Measurements from ENCODE around the genes KAZN, EFHD2 and DDI2.

DNA sequence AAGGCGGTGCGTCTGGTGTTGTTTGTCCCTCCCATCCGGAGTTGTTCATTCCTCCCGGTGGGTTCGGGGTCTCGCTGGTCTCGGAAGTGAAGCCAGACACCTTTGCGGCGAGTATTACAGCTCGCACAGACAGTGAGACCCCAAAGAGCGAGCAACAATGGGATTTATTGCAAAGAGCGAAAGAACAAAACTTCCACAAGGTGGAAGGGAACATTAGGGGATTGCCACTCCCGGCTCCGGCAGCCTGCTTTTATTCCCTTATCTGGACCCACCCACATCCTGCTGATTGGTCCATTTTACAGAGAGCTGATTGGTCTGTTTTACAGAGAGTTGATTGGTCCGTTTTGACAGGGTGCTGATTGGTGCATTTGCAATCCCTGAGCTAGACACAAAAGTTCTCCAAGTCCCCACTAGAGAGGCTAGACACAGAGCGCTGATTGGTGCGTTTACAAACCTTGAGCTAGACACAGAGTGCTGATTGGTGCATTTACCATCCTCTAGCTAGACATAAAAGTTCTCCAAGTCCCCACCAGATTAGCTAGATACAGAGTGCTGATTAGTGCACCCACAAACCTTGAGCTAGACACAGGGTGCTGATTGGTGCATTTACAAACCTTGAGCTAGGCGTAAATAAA is 178.6 kb upstream of the KAZN start:
- PRO-cap, result no peak

GRCh38 chr1:14597584-14598023 is 881 bp upstream of the KAZN start:
- PRO-cap, result no peak

- PRO-cap, result no peak
These were observed at the start of gene KAZN for GRCh38 chr1:14598568-14599917. Gene KAZN, plus strand, starts transcription at chr1:14598685.

DNA sequence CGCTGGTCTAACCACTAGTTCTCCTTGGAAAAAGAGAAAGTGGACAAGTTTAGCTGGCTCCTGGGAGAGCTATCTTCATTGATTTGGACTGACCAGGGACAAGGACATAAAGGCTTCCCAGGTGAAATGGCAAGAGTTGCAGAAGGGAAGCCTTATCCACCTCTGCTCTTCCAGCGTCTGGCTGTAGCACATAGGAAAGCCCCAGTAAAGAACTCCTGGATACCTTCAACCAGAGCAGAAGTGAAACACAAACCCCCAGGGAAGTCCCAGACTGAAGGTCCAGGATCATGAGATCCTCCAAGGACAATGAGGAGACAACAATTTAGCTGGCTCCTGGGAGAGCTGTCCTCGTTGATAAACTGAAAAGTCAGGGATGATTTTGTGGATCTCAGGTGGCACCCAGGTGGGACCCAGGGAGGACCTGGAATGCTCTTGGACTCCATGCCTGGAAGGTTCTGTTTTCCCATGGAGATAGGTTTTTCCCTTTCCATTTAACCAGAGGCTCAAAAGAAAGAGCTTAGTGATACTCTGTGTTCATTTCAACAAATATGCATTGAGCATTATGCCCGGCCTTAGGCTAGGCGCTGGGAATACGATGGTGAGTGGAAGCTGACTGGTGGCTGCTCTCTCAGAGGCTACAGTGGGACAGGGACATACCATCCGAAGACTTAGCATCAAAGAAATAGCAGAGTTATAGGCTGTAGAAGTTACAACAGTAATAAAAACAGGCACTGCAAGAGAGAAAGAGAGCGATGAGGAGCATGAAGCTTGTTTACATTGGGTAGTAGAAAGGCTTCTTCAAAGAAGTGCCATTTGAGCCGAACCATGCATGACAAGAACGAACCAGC is 100.6 kb downstream of the KAZN start:
- PRO-cap, result no peak

DNA sequence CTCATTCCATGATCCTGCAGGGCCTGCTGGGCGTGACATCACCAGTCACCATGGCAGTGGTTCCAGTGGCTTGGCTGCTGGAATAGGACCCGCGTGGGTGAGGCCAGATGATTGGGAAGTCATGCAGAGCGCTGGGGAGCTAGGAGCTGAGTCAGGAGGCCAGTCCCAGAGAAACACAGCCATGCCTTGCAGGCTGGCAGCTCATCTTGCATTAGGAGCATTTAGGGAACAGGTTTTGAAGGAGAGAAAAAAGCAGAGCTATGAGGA is 125.4 kb upstream of the TMEM51 start:
- PRO-cap, result no peak

- PRO-cap, result no peak
These were observed 13.8 kb upstream of the TMEM51 start for GRCh38 chr1:15139533-15140393.

- PRO-cap, result no peak
These were observed 2.7 kb downstream of the TMEM51 start for GRCh38 chr1:15156142-15156729.

GRCh38 chr1:15213278-15213784 is 33.7 kb upstream of the FHAD1 start:
- PRO-cap, result no peak

GRCh38 chr1:15341986-15342327 is 67.7 kb upstream of the EFHD2 start:
- PRO-cap, result no peak

DNA sequence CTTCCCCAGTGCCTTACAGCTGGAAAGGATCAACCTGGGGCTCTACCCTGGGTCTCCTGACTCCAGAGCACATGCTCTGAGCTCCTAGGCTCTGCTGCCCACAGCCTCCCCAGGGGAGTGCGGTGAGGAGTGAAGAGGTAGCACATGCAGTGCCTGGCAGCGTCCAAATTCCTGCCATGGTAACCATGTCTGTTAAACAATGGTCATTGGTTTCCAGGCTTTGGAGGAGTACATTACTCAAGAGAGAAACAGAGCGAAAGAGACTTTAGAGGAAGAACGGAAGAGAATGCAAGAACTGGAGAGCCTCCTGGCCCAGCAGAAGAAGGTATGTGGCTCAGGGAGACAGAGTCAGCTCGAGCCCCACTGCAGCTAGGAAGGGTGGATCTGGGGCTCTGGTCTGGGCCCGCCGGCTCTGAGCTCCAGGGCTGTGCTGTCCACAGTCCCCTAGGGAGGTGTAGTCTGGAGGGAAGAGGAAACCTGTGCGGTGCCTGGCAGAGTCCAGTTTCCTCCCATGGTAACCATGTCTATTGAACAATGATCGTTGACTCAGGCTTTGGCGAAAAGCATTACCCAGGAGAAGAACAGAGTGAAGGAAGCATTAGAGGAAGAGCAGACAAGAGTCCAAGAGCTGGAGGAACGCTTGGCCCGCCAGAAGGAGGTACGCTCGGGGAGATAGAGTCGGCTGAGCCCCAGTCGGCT is 64.7 kb upstream of the EFHD2 start:
- PRO-cap, result no peak

- PRO-cap, result bidirectional peak, plus-strand start at chr1:15409679, minus-strand start at chr1:15409447; bidirectional peak, plus-strand start at chr1:15409895, minus-strand start at chr1:15409793
These were observed at the start of gene EFHD2 for GRCh38 chr1:15409357-15410038. Gene EFHD2, plus strand, starts transcription at chr1:15409888.

DNA sequence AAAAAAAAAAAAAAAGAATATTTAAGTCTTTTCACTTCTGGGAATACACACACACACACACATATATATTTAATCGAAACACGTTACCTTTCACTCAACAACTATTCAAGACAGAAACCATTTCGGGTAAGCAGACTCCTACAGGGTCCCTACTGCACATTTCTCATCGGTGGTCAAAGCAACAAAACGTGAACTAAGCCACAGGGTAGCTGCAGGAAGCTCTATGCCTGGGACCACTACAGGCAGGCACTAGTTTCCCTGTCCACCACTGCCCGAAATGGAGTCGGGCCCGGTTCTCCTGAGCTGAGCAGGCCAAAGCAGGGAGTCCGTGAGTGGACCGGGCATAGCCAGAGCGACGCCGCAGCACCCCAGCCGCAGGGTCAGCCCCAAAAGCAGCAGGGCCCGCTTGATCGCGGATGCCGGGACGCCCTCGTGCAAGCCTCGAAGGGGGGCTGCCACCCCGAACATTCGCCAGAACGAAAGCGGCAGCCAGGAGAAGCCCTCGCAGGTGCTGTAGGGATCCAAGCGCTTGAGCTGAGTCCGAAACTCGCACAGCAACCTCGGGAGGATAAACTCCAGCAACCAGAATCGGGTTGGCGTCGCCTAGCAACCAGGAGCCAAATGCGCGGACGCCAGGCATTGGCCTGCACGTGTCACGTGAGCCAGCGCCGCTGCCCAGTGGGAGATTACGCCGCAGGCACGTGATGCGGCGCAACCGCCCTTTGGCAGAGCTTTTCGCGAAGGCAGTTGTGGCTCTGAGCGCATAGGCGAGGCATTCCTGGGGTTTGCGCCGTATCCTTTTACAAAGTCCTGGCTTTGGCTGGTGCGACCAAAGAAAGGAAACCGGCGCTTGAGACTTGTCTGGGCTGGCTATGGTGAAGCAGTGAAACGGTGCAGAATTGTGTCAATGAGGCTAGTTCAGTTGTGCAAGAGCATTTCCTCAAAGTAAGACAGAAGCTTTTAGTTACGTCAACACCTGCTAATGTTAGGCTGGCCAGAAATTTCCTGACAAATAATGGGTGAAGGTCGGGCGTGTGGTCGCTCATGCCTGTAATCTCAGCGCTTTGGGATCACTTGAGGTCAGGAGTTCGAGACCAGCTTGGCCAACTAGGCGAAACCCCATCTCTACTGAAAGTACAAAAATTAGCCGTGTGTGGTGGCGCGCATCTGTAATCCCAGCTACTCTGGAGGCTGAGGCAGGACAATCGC is 13.9 kb upstream of the DDI2 start:
- PRO-cap, result bidirectional peak, plus-strand start at position 750 of the sequence, minus-strand start at position 590 of the sequence

DNA sequence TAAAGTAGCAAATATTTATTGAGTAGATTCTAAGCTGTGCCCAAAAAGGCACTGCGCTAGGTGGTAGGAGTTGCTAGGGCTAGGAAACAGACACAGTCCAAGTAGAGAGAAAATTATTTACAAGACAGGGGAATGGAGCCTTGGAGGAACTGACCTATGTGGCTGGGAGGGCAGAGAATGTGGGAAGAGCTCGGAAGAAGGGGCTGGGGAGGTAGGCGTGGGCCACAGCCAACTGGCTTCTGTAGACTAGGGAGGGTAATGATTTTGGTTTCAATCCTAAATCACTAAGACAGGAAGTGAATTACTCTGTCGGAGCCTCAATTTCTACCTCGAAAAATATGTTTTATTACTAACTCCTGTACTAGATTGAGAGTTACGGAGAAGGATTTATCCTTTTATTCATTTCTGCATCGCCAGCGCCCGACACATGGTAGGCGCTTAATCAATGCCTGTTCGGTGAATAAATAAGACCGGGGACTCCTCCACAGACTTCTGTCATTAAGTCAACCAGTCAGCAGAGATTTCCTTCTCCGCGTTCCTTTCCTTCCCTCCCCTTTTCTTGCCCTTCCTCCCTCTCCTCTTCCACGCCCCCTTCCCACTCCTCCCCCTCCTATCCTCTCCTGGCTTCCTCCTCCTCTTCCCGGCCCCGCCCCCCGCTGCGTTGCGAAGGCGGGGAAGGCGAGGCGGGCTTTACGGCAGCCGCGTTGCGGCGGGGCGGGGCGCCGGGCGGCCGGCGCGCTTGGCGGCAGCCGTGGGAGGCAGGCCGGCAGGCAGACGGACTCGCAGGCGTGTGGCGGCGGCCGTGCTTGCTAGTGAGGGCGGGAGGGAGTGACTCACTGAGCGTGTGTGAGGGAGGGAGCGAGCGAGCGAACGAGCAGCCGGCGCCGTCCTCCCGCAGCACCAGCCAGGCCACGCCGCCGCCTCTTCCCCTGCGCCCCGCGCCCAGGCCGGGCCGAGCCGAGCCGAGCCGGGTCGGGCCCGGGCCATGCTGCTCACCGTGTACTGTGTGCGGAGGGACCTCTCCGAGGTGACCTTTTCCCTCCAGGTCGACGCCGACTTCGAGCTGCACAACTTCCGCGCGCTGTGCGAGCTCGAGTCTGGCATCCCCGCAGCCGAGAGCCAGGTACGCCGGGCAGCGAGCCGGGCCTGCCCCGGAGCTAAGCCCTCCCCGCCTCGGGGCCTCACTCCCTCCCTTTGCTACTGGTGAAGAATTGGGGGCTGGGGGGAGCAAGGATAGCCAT is at the start of gene DDI2:
Gene DDI2 (plus strand): TSS at position 773 of the 1,241 bp plus-strand sequence.
- PRO-cap, result bidirectional peak, plus-strand start at position 748 of the sequence, minus-strand start at position 524 of the sequence

DNA sequence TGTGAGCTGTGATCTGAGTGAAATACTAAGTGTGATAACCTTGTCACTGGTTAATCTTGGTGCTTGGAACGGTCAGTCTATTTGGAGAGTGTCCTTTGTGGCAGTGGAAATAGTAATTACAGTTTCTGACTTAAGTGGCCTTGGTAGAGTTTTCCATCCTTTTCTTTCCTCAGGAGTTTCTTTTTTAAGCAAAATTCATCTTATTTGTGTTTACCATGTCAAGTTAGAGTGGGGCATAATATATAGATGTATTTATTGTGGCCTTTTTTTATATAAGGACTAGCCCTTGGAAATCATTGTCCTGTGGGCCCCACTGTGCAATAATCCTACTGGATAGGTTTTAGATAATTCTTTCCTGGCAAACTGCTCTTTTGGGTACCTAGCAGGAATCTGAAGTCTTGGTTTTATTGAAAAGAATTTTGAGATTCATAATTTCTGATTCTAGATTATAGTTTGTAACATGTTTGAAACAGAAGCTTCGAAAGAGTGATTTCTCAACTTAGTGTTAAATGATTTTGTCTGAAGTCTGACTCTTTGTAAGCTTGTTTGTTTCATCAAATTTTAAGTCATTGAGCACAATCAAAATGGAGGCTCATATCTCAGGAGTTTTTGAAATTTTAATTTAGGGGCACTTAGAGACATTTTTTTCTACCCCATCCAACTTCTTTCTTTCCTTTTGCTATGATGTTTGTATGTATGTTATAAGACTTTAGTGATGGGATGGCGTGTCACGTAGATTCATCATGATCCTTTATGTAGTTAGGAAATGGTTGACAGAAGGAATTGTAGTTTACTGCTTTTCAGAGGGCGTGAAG is 3.4 kb downstream of the RSC1A1 start:
- PRO-cap, result no peak

GRCh38 chr1:15680572-15680892 is 3.6 kb upstream of the PLEKHM2 start:
- PRO-cap, result no peak

GRCh38 chr1:15689167-15689651 is 5.1 kb downstream of the PLEKHM2 start:
- PRO-cap, result no peak

GRCh38 chr1:15740928-15741819 is 1.1 kb upstream of the TMEM82 start:
- PRO-cap, result no peak

GRCh38 chr1:15765695-15766167 is 7.1 kb downstream of the FBLIM1 start:
- PRO-cap, result no peak

DNA sequence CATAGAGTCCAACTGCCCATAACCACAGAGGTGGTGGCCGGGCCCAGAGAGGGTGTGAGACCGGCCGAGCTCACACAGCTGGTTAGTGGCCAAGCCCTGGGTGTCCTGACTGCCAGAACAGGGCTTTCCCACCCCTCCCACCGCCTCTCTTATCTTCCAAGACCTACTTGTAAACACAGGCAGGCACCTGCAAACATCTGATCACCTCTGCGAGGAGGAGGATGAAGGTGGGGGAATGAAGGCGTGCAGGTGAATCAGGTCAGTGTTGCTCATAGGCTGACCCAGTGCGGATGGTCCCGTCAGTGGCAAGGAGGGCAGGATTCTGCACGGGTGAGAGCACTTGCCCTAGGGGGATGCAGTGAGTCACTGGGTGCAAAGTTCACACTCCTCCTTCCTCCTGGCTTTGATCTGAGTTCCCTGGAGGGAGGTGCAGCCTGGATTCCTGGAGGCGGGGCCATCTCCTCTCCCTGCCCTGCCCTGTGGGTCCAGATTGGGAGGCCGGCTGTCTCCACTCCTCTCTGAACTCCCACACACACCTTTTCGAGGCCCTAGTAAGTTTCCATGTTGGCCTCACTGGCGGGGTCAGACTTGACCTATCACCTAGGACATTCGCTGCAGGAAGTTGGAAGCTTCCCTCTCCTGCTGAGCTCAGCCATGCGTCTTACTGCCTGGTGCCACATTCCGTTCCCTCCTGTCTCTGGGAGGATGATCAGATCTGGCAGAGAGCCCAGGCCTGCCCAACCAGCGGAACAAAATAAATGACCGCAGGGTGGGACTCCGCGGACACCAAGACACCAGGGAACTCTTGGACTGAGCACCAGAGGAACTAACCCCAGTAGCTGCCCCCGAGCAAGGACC is 7.3 kb downstream of the UQCRHL start:
- PRO-cap, result bidirectional peak, plus-strand start at position 505 of the sequence, minus-strand start at position 324 of the sequence

DNA sequence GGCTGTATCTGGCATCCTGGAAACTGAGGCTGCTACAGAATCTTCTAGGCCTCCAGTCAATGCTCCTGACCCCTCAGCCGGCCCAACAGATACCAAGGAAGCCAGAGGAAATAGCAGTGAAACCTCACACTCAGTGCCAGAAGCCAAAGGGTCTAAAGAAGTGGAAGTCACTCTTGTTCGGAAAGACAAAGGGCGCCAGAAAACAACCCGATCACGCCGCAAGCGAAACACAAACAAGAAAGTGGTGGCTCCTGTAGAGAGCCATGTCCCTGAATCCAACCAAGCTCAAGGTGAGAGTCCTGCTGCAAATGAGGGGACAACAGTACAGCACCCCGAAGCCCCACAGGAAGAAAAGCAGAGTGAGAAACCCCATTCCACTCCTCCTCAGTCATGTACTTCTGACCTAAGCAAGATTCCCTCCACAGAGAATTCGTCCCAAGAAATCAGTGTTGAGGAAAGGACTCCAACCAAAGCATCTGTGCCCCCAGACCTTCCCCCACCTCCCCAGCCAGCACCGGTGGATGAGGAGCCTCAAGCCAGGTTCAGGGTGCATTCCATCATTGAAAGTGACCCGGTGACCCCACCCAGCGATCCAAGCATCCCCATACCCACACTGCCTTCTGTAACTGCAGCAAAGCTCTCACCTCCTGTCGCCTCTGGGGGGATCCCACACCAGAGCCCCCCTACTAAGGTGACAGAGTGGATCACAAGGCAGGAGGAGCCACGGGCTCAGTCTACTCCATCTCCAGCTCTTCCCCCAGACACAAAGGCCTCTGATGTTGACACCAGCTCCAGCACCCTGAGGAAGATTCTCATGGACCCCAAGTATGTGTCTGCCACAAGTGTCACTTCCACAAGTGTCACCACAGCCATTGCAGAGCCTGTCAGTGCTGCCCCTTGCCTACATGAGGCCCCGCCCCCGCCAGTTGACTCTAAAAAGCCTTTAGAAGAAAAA is 42.6 kb downstream of the ZBTB17 start:
- PRO-cap, result no peak

All from Calu3 (cell line).